AG04449 (cell line): ENCODE measurements around a stretch of chr10.

GRCh38 chr10:112144-112671 is 23.0 kb upstream of the ZMYND11 start:
- RRBS: no CpG with 5 or more reads among the region's 3 CpGs

GRCh38 chr10:182409-183086 is 47.3 kb downstream of the ZMYND11 start:
- RRBS: no CpG with 5 or more reads among the region's 6 CpGs

DNA sequence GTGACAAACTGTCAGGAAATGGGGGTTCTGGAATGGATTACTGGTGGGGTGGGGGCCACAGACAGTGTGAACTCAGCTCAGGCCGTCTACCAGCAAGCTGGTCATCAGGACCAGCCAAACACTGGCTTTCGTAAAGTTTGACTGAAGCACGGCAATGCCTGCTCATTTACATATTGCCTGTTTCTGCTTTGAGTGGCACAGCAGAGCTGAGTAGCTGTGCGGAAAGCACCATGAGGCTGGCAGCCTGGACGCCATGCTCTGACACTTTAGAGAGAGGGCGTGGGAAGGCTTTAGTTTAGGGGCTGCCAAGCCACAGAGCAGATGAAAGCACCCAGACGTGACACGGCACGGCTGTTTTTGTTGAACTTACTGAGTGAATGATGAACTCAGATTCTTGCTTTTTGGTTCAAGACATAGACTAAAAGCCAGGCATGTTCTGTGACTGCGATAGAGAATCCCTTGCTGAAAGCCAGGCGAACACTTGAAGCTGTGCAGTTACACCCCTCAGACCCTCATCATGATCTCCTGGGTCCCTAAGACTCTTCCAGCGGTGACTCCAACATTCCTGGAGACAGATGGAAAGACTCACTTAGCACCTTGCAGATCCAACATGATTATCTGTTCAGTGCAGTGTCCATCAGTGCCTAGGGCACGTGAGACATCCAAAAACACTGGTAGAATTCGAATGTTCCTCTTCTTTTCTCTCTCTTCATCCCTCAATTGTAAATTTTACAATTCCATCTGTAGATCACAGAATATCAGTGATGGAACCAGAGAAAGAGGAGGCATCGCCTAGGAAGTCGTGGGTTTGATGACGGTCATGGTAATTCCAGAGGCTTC is 182.1 kb downstream of the ZMYND11 start:
- RRBS: no CpG with 5 or more reads among the region's 17 CpGs

GRCh38 chr10:369762-370178 is 234.5 kb downstream of the ZMYND11 start:
- RRBS: no CpG with 5 or more reads among the region's 9 CpGs

- RRBS: no CpG with 5 or more reads among the region's 20 CpGs
Observed at GRCh38 chr10:383746-384474, 248.7 kb downstream of the ZMYND11 start.

GRCh38 chr10:510217-510891 is 179.1 kb downstream of the DIP2C start:
- RRBS: no CpG with 5 or more reads among the region's 19 CpGs

GRCh38 chr10:622243-622700 is 67.2 kb downstream of the DIP2C start:
- RRBS: no CpG with 5 or more reads among the region's 6 CpGs

GRCh38 chr10:624910-625852 is 64.3 kb downstream of the DIP2C start:
- RRBS: no CpG with 5 or more reads among the region's 41 CpGs

GRCh38 chr10:634170-634682 is 55.2 kb downstream of the DIP2C start:
- RRBS: no CpG with 5 or more reads among the region's 9 CpGs

DNA sequence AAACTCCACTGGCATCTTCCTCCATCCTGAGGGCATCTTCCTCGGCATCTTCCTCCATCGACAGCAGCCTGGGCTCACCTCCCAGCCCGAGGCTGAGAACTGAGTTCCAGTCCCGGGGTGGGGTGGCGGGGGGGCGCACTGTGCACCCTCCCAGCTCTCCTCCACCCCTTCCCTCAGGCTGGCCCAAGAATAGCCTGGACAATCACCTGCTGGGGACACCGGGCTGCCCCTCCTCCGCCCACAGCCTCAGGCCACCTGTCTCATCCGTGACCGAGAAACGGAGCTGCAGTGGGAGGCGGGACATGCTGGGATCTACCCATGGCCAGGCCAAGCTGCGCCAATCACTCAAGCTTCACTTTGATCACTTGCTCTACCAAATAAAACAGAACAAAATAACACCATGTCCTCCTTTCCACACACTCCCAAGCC is 37.2 kb downstream of the DIP2C start:
- RRBS: 75% methylated on average over 1 of the region's 13 CpGs

- RRBS: no CpG with 5 or more reads among the region's 7 CpGs
Observed at GRCh38 chr10:655342-655857, 34.1 kb downstream of the DIP2C start.

- RRBS: 6% methylated on average over 42 of the region's 70 CpGs
Observed at GRCh38 chr10:784317-785308, 95.1 kb upstream of the DIP2C start.

DNA sequence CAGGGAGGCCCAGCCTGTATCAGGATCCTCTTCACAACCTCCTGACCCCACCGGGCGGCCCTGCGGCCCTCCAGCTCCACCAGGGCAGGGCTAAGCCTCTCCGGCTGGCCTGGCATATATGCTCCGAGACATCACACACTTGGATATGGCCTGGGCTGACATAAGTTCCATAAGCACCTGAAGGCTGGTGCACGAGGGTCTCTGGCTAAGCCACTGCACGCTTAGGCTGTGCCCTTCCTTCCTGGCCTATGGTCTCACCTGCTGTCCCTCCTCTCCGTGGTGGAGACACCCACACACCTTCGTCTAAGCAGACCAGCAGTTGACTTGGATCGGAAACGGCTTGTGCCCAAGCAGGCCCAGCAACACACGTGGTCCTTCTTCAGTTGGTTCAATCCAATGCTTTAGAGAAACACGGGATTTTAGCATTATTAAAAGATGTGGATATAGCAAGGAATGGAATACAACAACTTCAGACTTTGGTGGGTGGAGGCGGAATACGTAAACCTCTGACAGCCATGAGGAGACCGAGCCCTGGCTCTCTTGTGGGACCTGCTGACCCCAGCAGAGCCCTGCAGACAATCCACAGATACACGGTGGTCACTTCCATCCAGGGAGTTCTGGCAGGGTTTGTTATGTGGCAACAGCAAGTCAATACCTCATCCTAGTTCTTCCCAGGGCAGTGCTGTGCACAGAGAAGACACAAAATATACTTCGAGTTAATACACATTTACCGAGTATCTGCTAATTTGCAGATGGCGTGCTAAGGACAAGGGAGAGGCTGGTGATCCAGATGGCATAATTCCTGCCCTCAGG is 118.3 kb upstream of the DIP2C start:
- RRBS: 89% methylated on average over 4 of the region's 20 CpGs

- RRBS: no CpG with 5 or more reads among the region's 5 CpGs
Observed at GRCh38 chr10:830248-831245, 101.0 kb downstream of the LARP4B start.

DNA sequence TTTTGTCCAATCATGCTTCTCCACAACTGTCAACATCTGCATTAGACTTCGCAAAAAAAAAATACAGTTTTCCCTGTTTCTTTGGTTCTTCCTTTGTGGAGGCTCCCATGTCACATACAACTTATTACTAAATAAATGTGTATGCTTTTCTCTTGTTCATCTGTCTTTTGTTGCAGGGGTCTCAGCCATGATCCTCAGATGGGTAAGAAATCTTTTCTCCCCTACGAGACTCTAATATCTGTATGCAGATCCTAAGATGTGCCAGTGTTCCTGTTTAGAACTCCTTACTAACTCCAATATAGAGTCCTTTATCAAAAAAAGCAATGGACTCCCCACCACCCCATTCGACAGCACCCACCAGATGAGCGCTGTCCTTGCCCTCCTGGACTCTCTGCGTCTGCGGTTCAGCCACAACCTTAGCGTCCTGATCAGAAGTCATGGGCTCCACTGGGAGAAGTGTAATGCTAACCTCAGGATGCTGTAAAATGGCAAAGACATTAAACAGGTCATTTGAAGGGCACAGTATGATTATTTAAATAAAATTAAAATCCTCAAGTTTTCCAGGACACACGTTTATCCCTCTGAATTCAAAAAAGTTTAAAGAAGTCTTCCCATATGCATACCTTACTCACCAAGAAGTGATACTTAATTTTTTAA is 46.1 kb downstream of the LARP4B start:
- RRBS: no CpG with 5 or more reads among the region's 8 CpGs

DNA sequence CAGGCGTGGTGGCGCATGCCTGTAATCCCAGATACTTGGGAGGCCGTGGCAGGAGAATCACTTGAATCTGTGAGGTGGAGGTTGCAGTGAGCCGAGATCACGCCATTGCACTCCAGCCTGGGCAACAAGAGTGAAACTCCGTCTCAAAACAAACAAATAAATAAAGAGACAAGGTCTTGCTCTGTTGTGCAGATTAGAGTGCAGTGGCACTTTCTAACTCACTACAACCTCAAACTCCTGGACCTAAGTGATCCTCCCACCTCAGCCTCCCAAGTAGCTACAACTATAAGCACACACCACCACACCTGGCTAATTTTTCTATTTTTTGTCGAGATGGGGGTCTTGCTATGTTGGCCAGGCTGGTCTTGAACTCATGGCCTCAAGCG is 15.0 kb downstream of the LARP4B start:
- RRBS: no CpG with 5 or more reads among the region's 8 CpGs

DNA sequence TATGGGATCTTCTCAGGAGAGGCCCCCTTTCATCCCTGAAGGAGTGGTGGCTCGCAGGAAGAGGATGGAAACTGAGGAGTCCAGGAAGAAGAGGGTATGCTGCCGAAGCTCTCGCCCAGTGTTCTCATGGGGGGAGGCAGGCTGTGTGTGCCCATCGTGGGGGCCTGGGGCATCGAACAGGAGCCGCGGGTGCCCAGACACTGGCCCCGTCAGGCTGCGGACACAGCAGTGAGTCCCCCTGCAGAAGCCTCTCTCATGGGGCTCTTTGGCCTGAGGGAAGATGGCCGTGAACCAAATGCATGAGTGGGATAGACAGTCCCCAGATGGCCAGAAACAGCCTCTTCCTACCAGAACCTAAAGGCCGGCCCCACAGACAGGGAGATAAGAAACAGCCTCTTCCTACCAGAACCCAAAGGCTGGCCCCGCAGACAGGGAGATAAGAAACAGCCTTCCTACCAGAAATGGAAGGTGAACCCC is 16.7 kb downstream of the IDI2 start:
- RRBS: no CpG with 5 or more reads among the region's 12 CpGs

- RRBS: no CpG with 5 or more reads among the region's 4 CpGs
Observed at GRCh38 chr10:1039696-1040609, 9.0 kb downstream of the IDI1 start.

DNA sequence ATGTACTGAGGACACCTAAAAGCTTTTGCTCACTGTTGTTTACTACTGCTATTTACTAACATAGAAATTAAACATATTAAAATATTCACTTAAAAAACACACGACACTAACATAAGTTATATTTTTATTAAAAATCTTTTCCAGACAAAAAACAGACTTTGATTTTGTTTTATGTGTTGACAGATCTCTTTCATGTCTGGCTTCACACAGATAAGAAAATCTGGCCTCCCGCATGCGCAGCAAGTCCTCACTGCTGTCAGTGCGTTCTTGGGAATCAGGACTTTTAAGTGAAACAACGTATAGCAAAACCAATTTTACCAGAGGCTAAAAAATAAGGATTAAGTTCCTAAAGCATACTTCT is 1.2 kb upstream of the IDI1 start:
- RRBS: no CpG with 5 or more reads among the region's 5 CpGs

DNA sequence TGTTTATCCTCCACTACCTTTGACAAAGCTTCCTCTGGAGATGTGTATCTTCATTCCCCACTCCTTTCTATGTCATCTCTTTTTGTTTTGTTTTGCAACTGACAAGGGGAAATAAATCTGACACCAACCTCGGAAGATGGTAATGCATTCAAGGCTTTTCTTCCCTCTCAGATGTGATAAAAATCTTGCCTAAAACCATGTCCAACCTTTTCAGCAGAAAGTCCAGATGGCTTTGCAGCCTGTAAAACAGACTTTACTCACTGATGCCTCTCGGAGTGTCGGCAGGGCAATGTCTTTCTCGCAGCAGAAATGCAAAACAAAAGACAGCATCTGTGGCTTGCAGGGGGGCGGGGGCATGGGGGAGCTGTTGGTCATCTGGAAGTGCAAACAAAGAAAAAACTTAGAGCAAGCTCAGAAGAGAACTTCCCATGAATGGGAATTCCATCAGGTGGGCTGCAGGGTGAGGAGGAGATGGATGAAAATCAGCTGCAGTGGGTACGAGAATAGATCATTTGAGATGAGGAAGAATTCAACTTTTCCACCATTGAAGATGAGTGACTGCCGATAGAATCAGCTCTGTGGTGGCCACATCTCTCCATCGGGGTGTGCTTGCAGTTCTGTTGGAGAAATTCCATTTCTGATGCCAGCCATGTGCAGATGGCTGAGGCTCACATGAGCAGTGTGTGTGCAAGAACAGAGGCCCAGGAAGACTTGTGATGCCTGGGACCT is 237.6 kb downstream of the WDR37 start:
- RRBS: no CpG with 5 or more reads among the region's 8 CpGs